Mesenchymal stem cell of Wharton's jelly (primary cell): ENCODE measurements around the genes KSR2 and SRRM4.

GRCh38 chr12:116160023-116161266 is 117.0 kb downstream of the MED13L start:
- CAGE, long polyA plus RNA, result no peak

DNA sequence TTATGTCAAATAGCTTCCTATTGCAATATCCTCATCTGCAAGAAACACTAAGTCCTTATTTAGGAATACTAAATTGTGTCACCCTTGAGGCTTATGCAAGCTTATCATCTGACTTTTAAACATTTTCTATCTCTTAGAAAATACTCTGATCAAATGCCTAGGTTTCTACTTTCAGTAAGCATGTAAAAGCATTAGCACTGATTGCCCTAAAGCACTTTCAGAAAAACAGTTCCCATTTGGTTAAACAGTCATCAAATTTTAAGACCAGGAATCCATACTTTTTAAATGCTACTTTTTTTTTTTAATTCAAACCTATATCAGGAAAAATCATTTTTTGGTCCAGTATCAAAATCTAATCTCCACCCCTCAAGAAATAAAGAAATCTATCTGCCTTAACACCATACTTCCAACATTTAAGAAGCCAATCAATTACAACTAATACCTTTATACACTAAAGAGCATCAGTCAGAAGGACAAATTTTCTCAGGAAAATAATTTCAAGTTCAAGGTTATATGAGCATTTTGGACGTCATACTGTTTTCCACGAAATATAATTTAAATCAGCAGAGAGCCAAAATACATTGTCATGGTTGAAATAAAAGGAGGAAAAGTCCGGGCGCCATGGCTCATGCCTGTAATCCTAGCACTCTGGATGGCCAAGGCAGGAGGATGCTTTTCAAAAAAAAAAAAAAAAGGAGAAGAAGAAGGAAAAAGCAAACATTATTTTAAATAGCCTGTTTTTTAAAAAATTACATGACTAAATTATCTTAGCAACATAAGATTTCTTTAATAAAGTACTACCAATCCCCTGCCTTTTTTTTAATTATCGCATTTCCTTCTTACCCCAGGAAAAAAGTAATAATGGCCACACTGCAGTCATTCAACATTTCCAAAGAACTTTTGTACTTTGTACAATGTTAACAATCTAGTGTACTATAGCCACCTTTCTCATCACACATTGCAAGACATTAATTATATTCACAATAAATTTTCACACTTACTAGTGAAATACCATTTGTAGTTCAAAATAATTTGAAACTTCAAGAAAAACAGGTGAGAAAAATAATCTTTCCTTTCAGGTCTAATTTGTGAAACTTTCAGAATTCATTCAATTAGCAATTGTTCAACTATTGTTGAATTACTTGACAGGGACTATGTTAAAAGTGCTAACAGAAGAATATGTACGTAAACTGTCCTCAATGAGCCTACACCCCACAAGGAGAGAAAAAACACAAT is 77.7 kb downstream of the MED13L start:
- CAGE, long polyA plus RNA, result no peak

DNA sequence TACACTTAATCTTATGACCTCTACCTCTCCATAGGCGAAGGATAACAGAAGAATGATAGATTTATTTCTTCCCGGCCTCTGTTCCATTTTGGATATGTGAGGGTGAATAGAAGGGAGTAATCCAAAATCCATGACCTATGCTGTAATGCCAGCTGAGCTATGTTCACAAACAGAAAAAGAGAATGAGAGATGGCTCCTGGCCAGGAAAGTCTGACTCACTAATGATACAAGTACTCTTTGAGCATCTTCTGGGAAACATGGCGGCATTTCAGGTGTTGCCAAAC is 55.2 kb downstream of the MED13L start:
- CAGE, long polyA plus RNA, result no peak

- CAGE, long polyA plus RNA, result no peak
These were observed 958 bp upstream of the MED13L start for GRCh38 chr12:116278507-116278795.

- CAGE, long polyA plus RNA, result no peak
These were observed 20.0 kb upstream of the MAP1LC3B2 start for GRCh38 chr12:116539139-116539658.

DNA sequence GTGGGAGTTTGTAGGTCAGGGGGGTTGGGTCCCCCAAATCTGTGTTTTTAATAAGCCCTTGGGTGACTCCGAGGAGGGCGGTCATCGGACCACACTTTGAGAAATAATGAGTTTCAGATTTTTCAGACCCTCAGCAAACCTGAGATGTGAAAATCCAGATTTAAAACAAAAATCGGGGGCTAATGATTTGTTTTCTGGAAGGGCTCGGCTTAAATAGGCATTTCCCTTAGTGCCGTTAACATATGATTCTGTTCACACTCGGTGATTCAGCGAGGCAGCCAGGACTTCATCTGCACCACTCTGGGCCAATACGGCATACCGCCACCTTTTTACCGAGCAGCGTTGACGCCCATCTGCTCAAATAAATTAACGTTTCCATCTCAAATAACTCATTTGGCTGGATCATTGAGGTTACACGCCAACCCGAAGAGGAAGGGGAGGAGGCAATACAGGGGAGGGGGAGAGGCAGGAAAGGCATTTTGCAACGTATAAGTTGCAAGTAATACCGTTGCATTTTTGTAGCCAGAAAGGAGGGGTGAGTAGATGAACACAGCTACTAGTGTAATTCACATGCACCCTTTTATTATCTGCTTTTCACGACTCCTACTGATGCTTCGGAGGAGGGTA is 45.7 kb downstream of the MAP1LC3B2 start:
- CAGE, long polyA plus RNA, result no peak

DNA sequence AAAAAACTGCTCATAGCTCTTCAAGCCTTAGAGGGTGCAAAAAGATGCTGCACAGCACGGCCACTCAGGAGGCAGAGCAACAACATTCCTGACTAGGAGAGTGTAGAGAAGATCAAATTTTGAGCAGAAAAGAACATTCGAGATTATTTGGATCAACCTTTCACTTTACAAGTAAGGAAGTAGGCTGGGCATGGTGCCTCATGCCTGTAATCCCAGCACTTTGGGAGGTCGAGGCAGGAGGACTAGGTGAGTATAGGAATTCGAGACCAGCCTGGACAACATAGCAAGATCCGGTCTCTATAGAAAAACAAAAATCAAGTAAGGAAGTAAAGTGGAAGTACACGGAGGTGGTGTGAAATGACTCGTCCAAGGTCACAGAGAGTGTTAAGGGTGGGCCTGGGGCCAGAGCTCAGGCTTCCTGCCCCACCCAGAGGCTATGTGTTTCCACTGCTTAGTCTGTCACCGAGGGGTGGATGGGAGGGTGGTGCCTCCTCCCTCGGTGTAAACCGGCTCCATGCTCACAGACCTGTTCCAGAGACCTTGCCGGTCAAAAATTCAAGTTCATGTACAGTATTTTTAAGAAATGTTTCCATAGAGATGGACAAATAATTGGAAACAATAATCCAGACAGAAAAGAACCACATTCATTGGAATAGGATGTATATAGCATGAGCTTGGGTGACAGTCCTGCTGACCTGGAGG is 51.9 kb downstream of the MAP1LC3B2 start:
- CAGE, long polyA plus RNA, result no peak

- CAGE, long polyA plus RNA, result no peak
These were observed 61.1 kb downstream of the MAP1LC3B2 start for GRCh38 chr12:116620281-116620776.

DNA sequence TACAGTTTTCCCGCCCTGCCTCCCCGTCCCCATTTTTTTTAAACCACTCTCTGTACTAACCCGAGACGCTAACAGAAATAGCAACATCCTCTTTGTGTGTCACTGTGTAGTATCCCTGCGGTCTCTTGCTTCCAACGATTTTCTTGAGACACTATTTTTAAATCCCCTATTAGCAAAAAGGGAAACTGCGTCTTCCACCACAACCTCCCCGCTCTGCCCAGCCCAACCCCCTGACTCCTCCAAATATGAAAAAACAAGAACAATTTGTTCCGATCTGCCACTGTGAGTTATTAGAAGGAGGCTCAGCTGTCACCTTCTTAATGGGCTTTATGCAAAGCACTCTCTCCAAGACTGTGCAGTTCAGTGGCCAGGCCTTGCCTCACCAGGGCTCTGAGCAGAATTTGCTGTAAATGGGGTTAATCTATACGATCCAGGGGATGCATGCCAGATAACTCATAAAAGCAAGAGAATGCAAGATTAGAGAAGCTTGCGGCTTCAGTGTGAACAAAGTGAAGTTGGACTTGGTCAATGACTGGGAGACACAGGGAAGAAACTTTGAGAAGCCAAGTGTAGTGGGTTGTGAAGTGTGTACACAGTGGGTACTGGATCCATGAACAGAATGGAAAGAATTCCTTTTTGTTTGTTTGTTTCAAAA is 76.4 kb downstream of the MAP1LC3B2 start:
- CAGE, long polyA plus RNA, result no peak

GRCh38 chr12:116658224-116659122 is 79.4 kb downstream of the SPRING1 start:
- CAGE, long polyA plus RNA, result no peak

DNA sequence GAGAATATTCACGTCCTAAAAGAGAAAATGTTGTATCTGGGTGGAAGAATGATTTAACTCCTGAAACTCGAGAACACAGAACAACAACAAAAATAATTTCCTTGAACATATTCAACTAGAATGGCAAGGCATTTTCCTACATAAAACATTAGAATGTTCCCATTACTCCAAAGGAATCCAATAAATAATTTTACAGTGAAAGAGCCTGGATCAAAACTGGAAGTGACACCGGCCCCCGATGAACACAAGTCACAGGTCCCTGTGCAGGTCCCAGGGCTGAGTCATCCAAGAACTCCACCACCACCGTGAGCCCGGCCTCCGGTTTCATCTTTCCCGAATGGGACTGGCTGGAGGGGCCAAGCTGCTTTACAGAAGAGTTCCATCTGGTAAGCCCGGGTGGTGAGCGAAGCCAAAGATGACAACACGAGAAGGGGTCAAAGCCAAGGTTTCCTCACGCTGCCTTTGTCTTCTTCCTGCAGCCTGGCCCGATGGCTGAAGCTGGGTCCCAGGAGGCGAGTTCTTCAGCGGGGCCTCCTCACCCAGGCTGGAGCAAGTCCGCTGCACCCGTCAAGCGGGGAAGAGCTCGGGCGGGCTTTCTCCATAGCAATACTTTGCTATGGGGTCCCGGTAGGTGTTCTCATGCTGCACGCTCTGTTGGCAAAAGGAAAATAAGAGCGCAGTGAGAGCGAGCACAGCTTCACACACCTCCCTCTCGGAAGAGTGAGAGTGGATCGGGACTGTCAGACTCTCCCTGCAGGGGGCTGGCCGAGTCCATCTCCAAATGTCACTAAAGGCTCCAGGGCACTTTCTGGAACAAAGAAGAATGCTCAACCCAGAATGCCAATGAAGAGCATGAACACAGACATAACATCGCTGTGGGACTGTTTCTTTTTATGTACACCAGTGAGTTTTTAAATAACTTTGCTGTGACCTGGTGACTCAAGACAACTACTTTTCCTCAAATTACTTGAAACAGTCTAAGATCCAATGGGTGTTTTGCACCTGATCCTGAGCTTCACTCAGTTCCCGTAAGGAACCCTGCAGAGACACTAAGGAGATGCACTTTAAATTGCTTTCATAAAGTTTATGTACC is 20.3 kb downstream of the SPRING1 start:
- CAGE, long polyA plus RNA, result no peak

DNA sequence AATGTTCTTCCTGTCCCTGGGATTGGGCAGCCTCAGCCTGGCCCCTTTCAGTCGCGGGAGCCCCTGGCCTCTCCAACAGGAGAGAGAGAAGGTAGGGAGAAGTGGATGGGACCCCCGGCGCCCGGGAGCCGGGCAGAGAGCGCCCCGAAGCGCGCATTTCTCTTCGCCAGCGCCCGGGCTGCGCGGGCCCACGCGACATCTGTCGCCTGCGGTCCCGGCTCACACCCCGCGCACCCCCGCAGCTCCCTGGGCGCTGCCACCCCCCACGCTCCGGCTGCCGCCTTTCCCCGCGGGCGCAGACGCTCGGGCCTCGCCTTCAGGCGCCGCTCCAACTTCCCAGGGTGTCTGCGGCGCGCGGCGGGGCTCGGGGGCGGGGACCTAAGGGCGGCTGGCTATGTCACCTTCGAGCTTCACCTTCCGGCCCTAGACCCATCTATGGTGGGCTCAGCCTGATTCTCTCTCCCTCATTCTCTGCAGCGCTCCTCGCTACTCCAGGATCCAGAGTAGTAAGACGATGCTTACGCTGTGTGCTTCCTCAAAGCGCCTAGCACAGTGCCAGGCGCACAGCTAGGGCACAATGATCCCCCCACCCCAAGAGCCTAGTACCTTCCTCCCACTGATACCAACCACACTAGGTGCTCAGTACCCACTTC is 1.6 kb downstream of the HRK start:
- CAGE, long polyA plus RNA, result no peak

DNA sequence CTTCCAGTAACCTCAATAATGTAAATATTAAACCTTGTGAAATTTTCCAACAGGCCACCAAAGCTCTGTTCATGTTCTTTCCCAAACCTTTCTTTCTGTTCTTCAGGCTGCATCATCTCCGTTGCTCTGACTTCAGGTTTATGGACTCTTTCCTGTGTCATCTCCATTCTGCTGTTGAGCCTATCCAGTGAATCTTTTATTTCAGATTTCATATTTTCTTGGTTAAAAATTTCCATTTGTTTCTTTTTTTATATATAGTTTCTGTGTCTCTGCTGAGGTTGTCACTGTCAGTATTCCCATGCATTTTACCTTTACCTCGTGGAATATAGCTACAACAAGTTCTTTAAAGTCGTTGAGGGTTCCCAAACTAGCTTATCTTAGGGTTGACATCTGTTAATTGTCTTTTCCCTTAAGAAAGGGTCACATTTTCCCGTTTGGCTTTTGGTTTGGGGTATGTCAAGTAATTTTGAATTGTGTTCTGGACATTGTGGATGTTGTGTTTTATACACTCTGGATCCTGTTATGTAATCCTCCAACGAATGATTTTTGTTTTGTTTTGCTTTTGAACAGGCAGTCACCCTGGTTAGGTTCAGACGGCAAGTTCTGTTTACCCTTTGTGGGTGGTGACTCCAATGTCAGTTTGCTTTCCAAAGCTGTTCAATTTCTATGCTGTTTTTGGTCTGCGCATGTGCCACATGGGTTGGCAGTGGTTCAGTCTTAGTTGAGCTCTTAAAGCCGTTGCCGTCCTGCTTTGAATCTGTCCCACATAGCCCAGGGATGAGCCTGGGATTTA is 85.0 kb downstream of the TESC start:
- CAGE, long polyA plus RNA, result no peak

DNA sequence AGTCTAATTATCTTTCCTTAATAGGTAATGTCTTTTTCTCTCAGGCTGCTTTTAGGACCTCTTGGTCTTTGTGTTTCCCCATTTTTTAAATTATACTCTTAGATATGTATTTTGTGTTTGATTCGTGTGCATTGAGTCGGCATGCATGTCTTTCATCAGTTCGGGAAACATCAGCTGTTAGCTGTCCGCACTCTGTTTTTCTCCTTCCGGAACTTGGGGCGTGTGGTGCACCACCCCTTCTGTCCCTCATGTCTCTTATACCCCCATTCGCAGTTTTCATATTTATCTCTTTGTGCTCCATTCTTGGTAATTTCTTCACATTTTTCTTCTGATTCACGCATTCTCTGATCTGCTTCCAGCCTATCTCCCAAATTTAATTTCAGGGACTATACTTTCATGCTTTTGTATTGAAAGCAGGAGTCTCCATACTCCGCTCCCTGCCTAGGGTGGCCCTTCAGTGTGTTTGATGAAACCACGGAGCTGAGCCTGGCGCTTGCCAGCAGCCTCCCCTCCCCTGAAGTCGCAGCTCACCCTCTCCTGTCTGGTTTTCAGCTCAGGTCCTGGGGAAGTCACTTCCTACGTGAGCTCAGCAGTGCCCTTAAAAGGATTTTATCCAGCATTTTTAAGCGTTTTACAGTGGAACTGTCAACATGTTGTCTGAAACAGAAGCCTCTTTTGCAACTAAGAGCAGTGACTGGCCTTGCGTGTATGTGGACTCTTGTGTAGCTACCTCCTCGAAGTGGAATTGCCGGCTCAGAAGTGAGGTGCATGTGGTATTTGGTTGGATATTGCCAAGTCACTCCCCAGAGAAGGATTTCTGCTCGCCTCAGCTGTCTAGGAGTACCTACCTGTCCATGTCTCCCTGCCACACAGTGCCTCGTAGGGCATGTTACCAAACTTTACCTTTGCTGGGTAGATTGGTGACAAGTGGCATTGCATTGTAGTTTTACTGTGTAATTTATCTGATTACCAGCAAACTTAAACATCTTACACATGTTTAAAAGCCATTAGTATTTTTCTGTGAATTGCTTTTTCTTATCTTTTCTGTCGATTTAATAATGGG is 78.6 kb downstream of the TESC start:
- CAGE, long polyA plus RNA, result no peak

DNA sequence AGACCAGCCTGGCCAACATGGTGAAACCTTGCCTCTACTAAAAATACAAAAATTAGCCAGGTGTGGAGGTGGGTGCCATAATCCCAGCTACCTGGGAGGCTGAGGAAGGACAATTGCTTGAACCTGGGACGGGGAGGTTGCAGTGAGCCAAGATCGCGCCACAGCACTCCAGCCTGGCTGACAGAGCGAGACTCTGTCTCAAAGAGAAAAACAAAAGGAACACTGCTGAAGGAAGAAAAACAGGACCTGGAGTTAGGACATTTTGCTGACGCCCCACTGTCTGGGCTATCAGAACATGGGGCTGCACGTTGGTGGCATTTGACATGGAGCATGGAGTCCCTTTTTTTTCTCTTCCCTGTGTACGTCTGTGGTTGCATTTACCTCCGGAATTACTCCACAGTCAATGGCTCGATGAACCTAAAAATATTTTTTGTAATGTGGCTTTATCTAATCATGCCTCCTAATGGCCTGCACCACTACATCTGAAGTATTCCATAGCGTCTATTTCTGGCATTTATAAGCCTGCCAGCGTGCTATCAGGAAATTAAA is 30.8 kb downstream of the TESC start:
- CAGE, long polyA plus RNA, result no peak

GRCh38 chr12:117686678-117687615 is 281.8 kb downstream of the KSR2 start:
- CAGE, long polyA plus RNA, result no peak

DNA sequence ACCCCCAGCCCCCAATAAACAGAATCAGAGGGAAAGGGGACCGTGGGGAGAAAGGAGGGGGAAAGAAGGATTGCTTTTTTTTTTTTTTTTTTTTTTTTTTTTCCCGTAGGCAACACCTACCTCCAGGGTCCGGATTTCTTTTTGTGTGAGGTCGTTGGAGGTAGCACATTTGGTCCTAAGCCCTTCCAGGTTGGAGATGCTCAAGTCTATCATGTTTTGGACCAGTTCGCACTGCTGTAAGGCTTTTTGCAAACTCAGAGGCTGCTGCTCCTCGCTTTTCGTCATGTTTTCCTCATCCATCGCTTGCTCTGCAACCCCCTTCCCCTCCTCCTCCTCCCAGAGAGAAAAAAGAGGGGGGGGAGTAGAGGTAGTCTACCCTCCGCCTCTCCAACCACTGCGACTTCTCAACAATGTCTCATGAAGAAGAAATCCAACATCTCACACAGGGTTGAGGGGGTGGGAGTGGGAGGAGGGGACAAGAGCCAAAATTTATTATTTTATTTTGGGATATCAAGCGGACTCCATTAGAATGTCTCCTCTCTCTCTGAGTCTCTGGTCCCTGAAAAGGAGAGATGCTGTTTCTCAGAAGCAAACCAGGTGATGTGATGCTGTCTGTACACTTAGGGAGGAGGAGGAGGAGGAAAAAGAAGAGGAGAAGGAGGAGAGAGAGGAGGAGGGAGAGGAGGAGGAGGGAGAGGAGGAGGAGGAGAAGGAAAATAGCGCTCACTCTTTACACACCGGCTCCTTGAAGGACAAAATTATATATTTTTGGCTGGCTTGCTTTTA is 641 bp downstream of the KSR2 start:
- CAGE, long polyA plus RNA, result no peak

DNA sequence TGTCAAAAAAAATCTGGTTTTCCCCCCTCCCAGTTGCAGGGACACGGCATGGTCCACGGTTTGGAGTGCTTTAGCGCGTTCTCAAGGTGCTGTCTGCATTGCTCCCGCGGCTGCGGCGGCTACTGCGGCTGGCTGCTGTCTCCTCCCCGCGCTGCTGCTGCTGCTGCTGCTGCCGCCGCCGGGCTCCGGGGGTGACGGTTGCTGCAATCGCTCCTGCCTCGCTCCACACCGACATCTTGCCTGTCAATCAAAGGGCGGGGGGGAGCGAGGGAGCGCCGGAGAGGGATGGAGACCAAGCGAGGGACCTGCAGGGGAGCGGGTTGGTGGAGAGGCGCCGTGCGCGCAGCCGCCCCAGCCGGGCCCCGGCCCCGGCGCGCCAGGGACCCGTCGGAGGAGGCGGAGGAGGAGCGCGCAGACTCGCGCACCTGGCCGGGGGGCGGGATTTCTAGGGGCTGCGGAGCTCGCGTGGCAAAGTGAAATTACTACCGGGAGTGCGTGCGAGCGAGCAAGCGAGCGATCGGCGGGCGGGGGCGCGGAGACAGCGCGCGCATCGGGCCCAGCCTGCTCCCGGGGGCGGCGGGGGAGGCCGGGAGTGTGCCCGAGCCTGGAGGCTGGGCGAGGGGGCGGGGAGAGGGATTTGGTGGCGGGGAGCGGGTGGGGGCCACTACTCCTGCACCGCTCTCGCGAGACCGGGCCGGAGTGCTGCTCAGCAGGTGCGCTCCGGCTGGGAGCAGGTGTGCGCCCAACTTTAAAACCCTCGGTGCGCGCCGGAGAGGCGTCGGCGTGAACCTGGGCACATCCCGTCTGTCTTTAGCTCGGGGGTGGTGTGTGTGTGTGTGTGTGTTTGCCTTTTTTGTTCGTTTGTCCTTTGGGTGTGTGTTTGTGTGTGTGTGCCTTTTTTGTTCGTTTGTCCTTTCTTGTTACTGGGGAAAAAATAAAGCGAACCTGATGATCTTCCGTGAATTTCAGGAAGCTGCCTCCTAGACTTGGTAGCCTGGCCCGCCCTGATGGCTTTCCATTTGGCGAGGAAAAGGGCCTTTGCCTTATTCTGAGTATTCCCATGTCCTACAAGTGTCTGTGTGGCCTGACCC is at the start of gene KSR2:
KSR2 (minus strand) TSS at position 249 of the 1,091 bp plus-strand sequence.
- CAGE, long polyA plus RNA, result no peak

DNA sequence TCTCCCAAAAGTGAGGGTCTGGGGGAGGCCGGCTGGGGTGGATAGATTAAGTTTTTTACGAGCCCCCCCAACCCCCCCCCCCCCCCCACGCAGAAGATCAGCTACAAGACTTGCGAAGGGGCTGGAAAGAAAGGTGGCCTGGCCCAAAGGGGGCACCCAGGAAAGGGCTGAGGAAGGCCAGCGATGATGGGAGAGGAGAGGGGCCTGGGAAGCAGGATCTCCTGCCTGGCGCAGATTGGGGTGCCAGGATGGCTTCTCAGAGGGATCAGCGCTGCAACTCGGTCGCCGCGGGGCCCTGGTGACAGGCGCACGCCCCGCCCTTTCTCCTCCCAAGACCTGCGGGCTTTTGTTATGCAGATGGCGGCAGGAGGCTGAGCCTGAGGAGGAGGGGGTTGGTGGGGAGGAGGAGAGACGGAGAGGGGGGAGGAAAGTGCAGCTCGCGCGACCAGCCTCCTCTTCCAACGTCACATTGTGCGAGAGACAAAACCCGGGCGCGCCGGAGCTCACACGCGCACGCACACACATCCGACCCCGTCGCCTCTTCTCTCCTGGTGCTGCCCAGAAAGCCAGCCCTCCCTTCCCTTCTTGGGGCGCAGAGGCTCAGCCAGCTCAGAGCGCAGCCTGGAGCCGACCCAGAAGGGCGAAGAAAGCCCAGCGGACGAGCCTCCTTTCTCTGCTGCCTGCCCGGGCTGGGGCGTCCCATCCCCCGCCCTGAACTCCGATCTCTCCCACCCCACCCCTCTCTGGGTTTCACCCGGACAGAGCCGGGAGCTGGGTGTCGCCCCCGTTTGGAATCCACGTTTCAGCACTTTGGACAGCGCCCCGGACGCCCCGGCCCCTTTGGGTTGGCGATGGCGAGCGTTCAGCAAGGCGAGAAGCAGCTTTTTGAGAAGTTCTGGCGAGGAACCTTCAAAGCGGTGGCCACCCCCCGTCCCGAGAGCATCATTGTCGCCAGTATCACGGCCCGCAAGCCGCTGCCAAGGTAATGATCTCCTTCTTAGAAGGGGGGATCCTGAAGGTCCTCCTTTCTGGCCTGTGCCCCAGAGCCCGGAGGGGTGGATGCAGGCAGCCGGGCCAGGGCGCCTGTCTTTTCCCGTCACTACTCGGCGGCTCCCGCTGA is at the start of gene SRRM4:
SRRM4 (plus strand) TSS at position 510 of the 1,120 bp plus-strand sequence.
- CAGE, long polyA plus RNA, result no peak

GRCh38 chr12:119042474-119042805 is 61.1 kb downstream of the SRRM4 start:
- CAGE, long polyA plus RNA, result no peak